Parietal lobe (tissue), 2 donors: Measurements from ENCODE around the gene C1orf198.

DNA sequence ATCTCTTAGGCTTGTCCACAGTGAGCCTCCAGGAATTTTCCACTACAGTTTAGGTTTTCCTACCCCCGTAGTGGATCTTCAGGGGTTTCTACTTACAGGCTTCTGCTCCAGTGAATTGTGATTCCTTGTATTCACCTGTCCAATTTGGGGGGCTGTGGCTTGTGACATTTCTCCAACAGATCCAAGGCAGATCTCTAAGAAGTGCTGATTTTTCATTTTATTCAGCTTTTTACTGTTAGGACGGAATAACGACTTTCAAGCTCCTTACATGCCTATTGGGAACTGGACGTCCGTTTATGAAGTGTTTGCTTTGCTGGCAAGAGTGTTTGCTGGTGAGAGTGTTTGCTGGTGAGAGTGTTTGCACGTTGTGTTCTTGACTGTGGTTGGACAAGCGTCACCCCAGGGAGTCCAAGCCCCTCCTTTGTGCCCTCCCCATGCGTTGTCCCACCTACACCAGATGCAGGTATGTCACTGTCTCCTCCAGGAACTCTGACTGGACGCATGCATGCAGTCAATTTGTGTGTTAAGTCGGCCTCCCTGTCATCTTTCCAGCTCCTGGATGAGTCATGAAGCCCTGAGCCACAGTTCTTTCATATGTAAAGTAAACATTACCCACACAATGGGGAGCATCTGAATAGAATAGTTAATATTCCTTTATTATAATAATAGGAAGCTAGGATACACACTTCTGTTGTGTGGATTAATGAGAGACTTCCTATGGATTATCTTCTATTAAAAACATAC, 119.0 kb downstream of the GALNT2 start:
- RAMPAGE, long total RNA, result no peak

DNA sequence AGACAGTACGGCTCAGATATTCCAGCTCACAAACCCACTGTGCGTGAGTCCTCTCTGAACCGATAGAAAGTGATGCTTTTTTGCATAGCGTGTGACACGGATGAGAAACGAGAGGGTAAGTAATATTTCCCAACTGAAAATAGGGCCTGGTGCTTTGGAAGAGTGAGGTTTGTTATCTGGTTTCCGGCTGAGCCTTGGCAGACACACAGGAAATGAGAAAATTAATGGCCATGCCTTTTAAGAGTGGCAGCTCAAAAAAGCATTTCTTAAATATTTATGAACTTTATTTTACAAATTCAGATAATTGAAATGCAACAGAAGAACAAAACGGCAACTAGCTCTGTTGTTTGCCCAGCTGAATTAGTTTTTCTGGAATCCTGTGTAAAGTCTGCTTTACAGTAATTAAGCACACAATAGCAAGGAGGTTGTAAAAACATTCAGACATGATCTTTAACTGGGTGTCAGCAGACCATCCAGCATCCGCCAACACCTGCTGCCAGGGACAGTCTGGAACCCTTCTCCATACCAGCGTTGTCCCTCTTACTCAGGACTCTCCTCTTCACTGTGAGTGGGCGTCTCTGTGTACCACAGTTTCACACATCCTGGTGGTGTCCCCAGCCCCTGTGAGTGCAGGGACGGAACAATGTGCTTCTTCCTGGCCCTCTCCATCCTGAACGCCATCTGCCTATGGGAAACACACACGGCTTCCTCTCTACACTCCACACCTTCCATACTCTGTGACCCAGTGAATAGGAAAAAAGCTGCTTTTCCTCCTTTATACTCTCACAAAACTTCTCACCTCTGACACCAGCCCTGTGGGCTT, 155.4 kb downstream of the PGBD5 start:
- RAMPAGE, long total RNA, result no peak

DNA sequence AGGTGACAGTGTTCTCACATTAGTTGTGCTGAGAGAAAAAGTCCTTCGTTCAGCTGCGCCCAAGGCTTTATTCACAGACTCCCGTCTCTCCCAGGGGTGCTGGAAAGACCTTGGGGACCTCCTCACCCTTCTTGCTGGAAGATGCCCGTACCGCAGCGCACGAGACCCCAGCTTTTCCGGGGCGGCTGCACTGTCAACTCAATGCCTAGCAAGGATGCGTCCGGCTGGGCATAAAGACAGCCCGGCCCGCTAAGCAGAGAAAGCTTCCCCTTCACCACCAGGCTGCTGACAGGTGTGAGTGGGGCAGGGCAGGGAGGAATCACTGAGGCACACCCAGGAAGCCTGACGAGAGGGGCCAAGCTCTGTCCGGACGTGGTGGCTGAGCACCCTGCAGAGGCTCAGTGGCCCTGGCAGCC, 125.3 kb downstream of the PGBD5 start:
- RAMPAGE, long total RNA, result no peak

GRCh38 chr1:230421346-230421802, 4.8 kb downstream of the PGBD5 start:
- RAMPAGE, long total RNA, result no peak

DNA sequence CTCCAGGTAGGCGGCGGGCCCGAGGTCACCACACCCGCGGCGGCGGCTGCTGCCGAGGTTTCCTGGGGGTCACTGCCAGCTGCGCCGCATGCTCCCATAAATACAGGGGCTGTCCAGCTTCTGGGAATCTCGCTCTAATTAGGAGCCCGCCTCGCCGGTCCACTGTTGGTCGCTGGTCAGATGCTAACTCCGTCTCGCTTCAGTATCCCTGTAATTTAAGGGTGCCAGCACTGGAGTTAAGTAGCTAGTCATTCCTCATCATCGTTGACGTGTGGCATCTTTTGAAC, 571 bp upstream of the PGBD5 start:
- RAMPAGE, long total RNA, result no peak

GRCh38 chr1:230866139-230867014, 1.9 kb downstream of the C1orf198 start:
- RAMPAGE, long total RNA, result no peak

- RAMPAGE, long total RNA, result no peak
Observed at GRCh38 chr1:230868441-230869466, at the start of gene C1orf198. Gene C1orf198, minus strand, starts transcription at chr1:230868521.

DNA sequence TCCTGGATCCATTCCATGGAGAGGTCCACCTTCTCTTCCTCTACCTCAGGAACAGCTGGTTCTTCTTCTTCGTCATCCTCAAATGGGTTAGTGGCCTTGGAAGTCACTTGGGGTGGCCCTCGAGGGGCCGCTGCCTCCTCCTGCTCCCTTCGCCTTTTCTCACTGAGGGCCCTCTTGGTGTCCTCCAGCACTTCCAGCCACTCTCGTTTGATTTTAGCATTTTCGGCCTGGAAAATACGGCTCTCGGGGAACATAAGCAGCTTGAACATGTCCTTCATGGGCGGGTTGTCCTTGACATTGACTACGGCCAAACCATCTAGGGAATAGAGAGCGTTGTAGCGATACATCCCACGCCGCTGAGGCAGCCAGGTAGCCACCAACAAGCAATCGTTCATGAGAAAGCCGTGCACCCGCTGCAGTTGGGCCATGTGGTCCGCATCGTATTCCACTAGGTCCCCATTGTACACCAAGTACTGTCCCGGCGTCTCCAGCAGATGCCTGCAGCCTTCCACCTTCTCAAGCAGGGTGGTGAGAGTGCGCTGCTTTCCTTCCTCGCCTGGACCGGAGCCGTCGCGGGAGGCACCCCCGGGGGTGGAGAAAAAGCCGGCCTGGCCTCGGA, 813 bp downstream of the EXOC8 start:
- RAMPAGE, long total RNA, result no peak

DNA sequence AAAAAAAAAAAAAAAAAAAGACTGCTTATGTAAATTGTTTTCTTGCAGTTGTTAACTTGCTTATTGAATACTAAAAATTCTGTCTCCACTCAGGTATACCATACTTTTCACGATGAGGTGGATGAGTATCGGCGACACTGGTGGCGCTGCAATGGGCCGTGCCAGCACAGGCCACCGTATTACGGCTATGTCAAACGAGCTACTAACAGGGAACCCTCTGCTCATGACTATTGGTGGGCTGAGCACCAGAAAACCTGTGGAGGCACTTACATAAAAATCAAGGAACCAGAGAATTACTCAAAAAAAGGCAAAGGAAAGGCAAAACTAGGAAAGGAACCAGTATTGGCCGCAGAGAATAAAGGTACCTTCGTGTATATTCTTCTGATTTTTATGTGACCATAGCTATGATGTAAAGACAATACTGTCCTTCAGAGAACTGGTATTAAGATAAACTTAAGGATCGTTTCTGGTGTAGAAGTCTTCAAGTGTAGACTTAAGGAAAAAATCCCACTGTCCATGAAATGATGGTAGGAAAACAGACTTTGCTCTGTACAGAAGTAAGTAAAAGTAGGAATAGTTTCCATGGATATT, 13.2 kb downstream of the SPRTN start:
- RAMPAGE, long total RNA, result no peak

DNA sequence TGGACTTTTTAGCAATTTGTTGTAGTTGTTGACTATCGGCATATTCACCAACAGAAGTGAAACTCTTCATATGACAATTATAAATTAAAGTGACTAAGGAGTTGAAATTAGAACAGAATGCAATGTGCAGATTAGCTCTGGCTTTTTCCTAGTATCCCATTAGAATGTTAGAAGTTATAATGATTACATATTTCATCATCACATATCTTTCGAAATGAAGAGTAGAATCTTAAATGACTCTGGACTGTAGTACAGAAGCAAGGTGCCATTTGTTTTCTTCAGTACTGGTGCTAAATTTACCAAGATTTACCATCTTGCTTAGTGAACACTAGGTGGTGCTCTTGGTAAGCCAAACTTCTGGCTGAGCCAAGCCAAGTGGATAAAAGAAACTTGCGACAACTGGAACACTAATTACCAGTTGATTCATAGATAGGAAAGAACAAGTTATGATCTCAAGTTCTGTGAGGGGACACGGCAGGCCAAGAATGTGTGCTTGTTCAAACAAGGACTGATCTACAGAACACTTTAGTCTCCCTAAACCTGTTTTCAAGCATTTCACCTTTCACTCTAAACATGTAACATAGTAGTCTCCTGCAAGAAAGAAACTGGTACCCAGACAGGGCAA, 19.7 kb downstream of the SPRTN start:
- RAMPAGE, long total RNA, result no peak

DNA sequence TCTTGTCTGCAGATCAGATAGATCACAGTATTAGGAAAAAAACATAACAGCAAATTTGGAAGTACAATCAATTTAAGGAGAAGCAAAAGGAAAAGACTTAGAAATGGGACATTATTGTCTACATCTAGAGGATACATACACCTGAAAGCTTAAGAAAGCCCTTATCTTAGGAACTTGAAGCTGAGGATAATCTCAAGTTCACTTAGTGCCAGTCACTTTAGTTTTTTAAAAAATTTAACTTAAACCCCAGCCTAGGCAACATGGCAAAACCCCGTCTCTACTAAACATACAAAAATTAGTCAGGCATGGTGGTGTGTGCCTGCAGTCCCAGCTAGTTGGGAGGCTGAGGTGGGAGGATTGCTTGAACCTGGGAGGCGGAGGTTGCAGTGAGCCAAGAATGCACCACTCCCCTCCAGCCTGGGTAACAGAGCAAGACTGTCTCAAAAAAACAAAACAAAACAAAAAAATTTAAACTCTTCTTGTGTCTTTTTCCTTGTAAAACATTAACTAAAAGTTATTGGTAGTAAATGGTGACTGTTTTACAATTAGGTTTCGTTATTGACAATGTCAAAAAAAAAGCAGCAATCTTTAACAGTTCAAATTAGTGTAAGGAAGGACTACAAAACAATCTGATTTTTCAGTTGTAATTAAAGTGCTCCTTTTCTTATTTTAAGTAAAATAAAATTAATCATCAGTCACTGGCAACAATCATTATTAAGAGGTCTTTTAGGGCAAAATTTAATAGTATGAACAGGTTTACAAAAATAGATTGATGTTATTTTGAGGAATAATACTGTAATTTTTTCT, 27.3 kb downstream of the SPRTN start:
- RAMPAGE, long total RNA, result no peak

DNA sequence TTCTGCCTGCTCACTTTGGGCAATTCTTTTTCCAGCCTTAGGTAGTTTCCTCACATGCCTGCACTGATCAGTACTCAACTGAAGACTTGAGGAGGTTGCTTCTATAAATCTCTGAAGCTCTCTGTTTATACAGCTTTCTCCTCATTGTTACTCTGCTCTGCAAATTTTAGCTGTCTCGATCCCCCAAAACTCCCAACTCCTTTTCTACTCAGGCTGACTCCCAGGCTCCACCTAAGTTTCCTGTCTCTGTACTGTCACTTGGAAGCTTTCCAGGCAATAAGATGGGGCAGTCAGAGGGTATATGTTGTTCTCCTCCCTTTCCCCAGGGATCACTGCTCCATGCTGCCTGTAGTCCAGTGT, 13.3 kb downstream of the TSNAX start:
- RAMPAGE, long total RNA, result no peak

DNA sequence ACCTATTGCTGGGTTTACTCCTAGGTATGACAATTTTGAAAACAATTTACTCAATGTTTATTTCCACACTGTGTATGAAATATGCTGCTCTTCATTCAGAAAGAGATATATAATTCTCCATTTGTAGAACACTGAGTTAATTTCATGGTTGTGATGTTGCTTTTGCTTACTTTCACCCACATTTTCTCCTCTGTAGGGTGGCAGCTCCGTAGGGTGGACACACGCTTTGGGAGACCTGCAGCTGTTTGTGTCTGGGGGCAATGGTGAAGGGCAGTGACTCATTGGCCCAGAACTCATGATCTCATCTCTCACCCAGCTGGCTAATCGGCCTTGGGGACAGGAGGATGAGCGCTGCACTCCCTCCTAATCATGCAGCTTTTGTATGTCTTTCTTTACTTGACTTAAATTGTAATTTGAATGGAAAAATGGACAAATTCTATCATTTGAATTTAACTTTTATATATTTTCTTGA, 9.5 kb downstream of the DISC1 start:
- RAMPAGE, long total RNA, result no peak

DNA sequence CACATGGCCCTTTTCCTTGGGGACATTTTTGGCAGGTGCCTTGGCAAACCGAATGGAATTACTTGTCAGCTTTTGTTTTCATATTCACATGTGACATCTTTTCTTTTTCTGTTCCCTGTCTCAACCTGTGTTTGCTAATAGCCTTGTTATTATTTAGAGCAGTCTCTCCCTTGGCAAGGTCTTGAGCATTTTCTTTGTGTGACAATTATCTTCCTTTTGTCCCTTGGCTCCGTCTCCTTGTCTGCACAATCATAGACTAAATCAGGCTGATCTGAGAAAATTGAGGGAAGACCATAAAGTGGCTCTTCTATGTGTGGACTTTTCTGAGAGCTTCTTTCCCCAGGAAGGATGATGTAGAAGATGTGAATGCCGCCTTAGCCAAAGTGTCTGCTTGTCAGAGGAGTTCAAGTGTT, 192.0 kb downstream of the DISC1 start:
- RAMPAGE, long total RNA, result no peak

- RAMPAGE, long total RNA, result no peak
Observed at GRCh38 chr1:231990320-231991052, 363.9 kb downstream of the DISC1 start.

DNA sequence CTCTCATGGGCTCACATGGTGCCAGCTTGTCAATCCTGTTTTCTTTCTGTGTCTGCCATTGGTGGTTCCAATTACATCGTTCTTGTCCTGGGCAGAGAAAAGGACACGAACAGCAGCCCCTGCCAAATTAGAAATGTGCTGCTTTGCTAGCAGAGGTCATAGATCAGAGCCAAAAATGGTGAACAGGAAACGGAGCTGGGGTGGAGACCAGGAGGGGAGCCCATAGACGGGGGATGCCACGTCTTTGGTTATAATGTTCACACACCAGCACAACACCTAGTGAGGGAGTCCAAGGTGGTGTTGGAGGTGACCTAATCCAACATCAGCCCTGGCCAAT, 253.1 kb downstream of the SIPA1L2 start:
- RAMPAGE, long total RNA, result no peak

GRCh38 chr1:232377172-232377887, 252.6 kb downstream of the SIPA1L2 start:
- RAMPAGE, long total RNA, result no peak

- RAMPAGE, long total RNA, result no peak
Observed at GRCh38 chr1:232497781-232498328, 132.1 kb downstream of the SIPA1L2 start.

DNA sequence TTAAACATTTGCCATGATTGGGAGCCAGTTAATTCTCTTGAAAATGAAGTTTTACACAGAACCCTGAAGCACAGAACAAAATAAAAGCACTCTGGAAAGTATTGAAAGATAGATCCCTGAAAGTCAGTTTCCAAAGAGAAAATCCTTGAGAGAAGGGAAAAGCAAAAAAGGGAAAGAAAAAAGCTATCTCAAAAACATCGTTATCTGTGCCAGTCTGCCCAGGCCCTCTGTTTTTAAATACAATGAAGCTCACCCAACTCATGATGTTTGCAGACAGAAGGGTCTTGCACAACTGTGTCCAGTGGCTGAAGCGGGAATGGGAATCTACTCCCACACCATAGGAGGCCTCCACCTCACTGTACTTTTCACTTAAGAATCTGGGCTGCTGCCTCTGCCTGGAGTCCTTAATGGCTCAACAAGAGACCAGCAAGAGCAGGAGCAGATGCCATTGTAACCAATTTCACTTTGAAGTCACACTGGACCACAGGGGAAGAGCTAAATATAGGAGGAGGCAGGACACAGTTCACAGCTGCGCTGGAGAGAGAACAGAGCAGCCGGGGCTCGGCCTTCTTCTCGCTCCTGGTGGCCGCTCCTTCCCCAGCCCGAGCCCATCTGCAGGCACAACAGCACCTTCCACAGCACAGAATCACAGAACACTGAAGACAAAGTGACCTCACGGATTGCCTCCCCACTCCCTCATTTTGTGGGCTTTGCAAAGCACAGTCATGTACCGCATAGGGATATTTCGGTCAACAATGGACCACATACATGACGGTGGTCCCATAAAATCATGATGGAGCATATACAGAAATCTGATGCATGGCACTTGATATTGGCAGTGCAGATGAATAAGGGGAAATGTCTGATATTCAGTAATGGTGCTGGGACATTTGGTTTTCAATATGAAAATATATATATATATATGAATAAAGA, 120.3 kb downstream of the SIPA1L2 start:
- RAMPAGE, long total RNA, result no peak

- RAMPAGE, long total RNA, result no peak
Observed at GRCh38 chr1:232518284-232519090, 111.4 kb downstream of the SIPA1L2 start.